Cardiac muscle cell (in vitro differentiated cells and primary cell): Measurements from ENCODE around the gene CNOT6.

DNA sequence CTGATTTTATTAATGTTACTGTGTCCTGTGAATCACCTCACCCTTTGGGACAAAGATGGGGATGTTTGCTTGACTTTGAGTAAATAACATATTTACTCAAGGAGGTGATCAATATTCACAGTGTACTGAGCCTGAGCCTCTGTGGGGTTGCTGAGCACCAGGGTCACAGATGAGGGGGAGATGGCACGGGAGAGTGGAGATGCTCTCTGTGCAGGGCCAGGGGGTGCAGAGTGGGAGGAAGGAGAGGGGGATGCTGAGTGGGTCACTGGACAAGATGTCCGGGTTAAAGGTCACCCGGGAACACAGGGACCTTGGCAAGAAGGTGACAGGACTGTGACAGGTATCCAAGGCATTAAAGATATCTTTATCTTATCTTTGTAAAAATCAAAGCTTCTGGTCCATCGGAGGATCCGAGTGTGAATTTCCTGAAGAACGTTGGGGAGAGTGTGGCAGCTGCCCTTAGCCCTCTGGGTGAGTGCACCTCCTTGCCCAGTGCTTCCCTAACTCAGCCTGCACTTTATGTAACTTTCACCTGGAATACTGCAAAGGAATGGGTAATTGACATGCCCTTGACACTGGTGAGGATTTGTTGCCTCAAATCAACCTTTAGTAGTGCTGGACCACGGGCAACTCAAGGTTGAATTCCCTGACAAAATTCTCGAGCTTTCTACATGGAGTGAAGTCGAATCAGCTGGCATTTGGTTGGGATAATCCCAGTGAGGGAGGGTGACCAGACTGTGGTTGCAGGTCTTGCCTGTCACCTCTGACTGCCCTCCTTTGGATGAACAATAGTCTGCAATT lies 4.3 kb downstream of the SQSTM1 start:
- RAMPAGE, long total RNA, result no peak
- RRBS, result no CpG with 5 or more reads among the region's 9 CpGs

- RAMPAGE, long total RNA, result no peak
- RRBS, result no CpG with 5 or more reads among the region's 6 CpGs
These were observed 15.9 kb upstream of the TBC1D9B start for GRCh38 chr5:179923668-179923957.

GRCh38 chr5:179966784-179967169 lies 59.1 kb upstream of the TBC1D9B start:
- RAMPAGE, long total RNA, result no peak
- RRBS, result no CpG with 5 or more reads among the region's 14 CpGs

- RAMPAGE, long total RNA, result no peak
- RRBS, result no CpG with 5 or more reads among the region's 3 CpGs
These were observed 62.6 kb upstream of the TBC1D9B start for GRCh38 chr5:179970229-179970765.

DNA sequence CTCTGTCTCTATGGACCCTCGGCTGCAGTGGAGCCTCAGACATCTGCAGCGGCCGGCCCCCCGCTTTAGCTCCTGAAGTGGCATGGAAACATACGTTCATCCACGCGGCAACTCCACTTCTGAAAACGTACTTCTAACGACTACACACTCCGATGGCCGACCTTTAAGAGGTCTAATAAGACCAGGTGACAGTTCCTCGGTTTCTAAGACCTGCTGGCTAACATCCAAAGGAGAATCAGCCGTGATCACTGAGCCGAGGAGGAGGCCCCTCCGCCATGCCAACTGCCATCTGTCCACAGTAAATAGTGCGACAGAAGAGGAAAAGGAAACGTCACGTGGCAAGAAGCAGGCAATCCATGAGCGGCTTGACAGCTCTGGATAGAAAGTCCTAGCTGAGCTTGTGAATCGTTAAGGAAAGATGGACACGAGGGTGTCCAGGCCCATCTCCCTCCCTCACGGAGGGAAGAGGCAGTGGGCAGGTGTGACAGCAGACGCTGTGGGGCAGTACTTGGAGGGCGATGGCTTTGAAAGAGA lies 66.6 kb upstream of the TBC1D9B start:
- RAMPAGE, long total RNA, result no peak
- RRBS, result no CpG with 5 or more reads among the region's 24 CpGs

DNA sequence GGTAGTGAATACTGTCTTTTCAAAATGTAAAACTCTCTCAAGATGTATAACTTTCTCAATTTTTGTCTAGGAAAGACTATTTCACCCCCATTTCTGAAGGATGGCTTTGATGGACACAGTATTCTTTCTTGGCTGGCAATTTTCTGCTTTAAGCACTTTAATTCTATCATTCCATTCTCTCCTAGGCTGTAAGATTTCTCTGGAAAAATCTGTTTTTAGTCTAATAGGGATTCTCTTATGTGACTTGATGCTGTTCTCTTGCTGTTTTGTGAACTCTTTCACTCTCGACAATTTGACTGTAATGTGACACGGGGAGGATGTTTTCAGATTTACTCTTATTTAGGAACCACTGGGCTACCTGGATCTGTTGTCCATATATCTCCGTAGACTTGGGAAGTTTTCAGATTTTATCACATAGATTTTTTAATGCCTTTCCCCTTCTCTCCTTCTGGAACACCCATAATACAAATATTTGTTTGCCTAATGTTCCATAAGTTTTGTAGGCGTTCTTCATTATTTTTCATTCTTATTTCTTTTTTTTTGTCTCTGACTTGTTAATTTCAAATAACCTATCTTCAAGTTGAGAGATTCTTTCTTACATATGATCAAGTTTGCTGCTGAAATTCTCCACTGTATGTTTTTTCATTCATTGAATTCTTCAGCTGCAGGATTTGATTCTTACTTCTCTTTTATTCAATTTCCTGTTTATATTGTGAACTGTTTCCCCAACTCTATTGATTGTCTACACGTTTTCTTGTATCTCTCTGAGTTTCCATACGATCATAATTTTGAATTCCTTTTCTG lies 71.3 kb downstream of the RNF130 start:
- RAMPAGE, long total RNA, result no peak
- RRBS, result no CpG with 5 or more reads among the region's 6 CpGs

- RAMPAGE, long total RNA, result no peak
- RRBS, result no CpG with 5 or more reads among the region's 8 CpGs
These were observed 30.1 kb downstream of the RNF130 start for GRCh38 chr5:180041460-180041820.

GRCh38 chr5:180248986-180249478 lies 40.0 kb upstream of the RASGEF1C start:
- RAMPAGE, long total RNA, result no peak
- RRBS, result 98% methylated on average over 5 of the region's 14 CpGs

GRCh38 chr5:180347737-180348068 lies 5.4 kb downstream of the GFPT2 start:
- RAMPAGE, long total RNA, result no peak
- RRBS, result no CpG with 5 or more reads among the region's 8 CpGs

GRCh38 chr5:180494287-180495417 lies at the start of gene CNOT6:
Gene CNOT6 (plus strand): TSS chr5:180494379.
- RAMPAGE, long total RNA, result no peak
- RRBS, result 3% methylated on average over 40 of the region's 134 CpGs

GRCh38 chr5:180784916-180785485 lies 17.6 kb downstream of the MGAT1 start:
- RAMPAGE, long total RNA, result no peak
- RRBS, result no CpG with 5 or more reads among the region's 11 CpGs

- RAMPAGE, long total RNA, result no peak
- RRBS, result no CpG with 5 or more reads among the region's 8 CpGs
These were observed 11.8 kb downstream of the ZFP62 start for GRCh38 chr5:180848807-180850046.

DNA sequence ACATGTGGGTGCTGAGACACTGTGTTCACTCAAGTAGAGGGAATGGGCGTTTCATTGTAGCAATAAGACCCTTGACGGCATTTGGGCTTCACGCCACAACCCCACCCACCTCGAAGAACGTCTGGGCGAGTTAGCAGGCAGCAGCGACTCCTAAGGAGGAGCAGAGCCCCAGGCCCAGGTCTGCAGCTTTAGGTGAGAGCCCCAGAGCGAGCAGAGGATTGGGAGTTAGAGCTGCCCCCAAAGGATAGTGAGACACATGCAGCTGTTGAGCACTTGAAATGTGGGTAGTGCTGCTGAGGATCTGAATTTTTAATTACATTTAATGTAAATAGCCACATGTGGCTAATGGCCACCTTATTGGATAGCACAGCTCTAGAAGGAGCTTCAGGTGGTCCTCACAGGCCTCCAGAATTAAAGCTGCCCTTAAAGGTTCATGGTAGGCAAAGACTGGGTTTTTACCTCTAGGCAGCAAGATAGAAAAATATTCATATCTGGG lies 1.7 kb upstream of the ZFP62 start:
- RAMPAGE, long total RNA, result no peak
- RRBS, result no CpG with 5 or more reads among the region's 8 CpGs

DNA sequence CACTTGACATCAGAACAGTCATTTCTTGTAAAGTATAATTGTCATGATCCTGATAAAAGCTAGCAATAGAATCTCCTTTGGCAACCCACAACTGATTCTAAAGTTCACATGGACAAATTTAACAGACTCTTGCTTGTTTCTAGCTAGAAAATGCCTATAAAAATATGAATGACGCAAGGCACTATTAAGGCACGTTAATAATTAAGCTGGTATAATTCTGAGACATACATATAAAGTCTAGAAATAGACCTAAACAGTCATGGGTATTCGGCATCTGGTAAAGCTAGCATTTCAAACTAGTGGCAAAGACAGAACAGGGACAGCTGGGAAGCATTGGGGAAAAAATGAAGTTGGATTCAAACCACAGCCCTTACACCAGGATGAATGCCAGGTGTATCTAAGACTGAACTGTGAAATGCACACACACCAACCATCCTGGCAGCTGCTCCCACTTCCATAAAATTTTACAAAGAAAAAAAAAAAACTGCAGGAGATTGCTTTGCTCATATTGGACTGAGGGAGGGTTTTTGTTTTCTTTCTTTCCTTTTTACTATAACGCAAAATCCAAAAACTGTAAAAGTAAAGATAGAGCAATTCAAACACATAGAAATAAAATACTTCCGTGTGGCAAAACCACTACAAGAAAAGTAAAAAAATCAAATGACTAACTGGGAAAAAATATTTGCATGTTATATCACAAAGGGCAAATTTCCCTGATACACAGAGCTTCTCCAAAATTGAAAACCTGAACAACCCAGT lies 5.3 kb upstream of the ZFP62 start:
- RAMPAGE, long total RNA, result no peak
- RRBS, result no CpG with 5 or more reads among the region's 5 CpGs

- RAMPAGE, long total RNA, result no peak
- RRBS, result no CpG with 5 or more reads among the region's 1 CpG
These were observed 8.6 kb upstream of the ZFP62 start for GRCh38 chr5:180869576-180870189.

DNA sequence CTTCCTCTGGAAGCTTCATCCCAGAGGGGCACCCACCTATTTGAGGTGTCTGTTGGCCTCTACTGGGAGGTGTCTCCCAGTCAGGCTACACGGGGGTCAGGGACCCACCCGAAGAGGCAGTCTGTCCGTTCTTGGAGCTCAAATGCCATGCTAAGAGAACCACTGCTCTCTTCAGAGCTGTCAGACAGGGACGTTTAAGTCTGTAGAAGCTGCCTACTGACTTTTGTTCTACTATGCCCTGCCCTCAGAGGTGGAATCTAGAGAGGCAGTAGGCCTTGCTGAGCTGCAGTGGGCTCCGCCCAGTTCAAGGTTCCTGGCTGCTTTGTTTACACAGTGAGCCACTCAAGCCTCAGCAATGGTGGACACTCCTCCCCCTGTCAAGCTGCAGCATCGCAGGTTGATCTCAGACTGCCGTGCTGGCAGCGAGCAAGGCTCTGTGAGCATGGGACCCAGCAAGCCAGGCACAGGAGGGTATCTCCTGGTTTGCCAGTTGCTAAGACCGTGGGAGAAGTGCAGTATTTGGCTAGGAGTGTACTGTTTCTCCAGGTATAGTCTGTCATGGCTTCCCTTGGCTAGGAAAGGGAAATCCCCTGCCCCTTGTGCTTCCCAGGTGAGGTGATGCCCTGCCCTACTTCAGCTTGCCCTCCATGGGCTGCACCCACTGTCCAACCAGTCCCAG lies 13.1 kb upstream of the BTNL8 start:
- RAMPAGE, long total RNA, result no peak
- RRBS, result no CpG with 5 or more reads among the region's 9 CpGs

- RAMPAGE, long total RNA, result no peak
- RRBS, result no CpG with 5 or more reads among the region's 1 CpG
These were observed 2.5 kb upstream of the BTNL9 start for GRCh38 chr5:181037585-181037974.

DNA sequence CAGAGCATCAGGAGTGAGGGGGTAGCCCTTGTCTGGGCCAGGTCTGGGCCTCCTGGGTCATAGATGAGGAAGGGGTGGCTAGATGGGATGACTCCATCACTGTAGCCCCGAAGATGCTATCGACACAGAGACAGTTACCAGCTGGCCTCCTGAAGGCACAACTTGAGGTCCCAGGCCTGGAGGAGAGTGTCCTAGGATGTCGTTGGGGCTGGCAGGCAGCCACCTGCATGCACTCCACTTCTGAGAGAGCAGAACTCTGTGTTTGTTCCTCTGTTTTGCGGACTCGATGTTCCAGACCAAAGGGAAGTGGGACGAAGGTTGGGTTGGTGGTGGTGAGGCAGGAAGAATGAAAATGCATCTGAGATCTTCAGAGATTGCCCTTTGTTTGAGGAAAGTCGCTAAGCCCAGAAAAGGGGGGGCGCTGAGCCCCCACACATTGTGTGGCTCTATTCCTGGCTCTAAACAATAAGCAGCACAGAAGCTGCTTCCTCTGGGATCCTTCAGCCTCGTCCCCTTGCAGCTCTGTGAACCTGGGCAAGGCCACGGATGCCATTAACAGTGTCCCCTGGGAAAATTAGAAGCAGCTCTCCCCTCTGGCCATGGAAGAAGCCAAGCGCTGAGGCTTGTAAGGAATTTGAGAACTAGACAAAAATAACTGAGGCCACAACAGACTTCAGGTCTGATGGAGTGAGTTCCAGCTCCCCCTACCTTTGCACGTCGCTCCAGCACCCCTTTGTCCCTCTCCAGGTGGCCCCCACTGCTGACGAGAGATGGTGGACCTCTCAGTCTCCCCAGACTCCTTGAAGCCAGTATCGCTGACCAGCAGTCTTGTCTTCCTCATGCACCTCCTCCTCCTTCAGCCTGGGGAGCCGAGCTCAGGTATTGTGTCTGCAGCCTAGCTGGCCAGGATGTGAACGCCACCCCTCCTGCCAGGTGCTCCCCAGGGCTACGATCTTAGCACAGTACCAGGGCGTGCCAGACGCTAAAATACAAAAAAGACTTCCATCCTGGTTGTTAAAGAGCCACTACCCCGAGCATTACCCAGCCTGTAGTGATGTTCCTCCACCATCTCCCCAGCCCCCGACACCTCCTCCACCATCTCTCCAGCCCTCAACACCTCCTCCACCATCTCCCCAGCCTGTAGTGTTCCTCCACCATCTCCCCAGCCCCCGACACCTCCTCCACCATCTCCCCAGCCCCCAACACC lies 5.1 kb downstream of the BTNL9 start:
- RAMPAGE, long total RNA, result no peak
- RRBS, result no CpG with 5 or more reads among the region's 23 CpGs

DNA sequence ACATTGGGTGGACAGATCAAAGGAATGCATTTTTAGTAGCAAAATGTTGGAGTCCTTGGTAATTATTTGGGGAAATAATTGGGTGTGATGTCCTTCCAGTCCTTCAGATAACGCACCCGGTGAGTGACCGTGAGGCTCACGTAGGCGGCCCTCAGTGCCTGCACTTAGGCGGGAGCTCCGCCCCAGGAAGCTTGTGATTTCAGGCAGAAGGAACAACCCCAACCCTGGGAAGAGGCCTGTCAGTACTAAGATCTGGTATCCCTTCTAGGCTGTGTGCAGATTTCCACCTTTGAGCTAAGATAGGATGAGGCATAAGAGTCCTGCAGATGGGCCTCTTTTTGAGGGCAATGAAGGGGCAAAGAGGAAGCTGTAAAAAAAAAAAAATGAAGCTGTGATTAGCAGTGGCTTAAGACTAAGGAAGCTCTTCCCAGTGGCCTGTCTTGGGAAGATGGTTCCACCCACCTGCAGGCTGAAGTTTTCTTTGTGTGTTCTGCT lies 14.9 kb downstream of the BTNL9 start:
- RAMPAGE, long total RNA, result no peak
- RRBS, result no CpG with 5 or more reads among the region's 7 CpGs

- RAMPAGE, long total RNA, result no peak
- RRBS, result no CpG with 5 or more reads among the region's 9 CpGs
These were observed 11.8 kb downstream of the OR2V2 start for GRCh38 chr5:181159168-181159684.